ENCODE measurements around the gene LCA5L.

GRCh38 chr21:38920991-38921620 is 115.4 kb downstream of the ETS2 start:
- PRO-cap: no peak
CAGE:
- cytosol, long polyA minus RNA: no peak
- cytosol, long polyA plus RNA: no peak
- long polyA plus RNA: no peak
- nucleus, long polyA minus RNA: no peak
- nucleus, long polyA plus RNA: no peak

GRCh38 chr21:38930674-38931199 is 125.0 kb downstream of the ETS2 start:
- PRO-cap: no peak
CAGE:
- cytosol, long polyA minus RNA: no peak
- cytosol, long polyA plus RNA: no peak
- long polyA plus RNA: no peak
- nucleus, long polyA minus RNA: no peak
- nucleus, long polyA plus RNA: no peak

GRCh38 chr21:38955339-38956037 is 149.8 kb downstream of the ETS2 start:
- PRO-cap: no peak
CAGE:
- cytosol, long polyA minus RNA: no peak
- cytosol, long polyA plus RNA: no peak
- long polyA plus RNA: no peak
- nucleus, long polyA minus RNA: no peak
- nucleus, long polyA plus RNA: no peak

GRCh38 chr21:39004685-39005415 is 178.4 kb downstream of the PSMG1 start:
- PRO-cap: bidirectional peak, plus-strand start at chr21:39005318, minus-strand start at chr21:39005009
CAGE:
- cytosol, long polyA minus RNA: no peak
- cytosol, long polyA plus RNA: no peak
- long polyA plus RNA: no peak
- nucleus, long polyA minus RNA: no peak
- nucleus, long polyA plus RNA: no peak

GRCh38 chr21:39005997-39006577 is 177.2 kb downstream of the PSMG1 start:
- PRO-cap: no peak
CAGE:
- cytosol, long polyA minus RNA: no peak
- cytosol, long polyA plus RNA: no peak
- long polyA plus RNA: no peak
- nucleus, long polyA minus RNA: no peak
- nucleus, long polyA plus RNA: no peak

- PRO-cap: no peak
CAGE:
- cytosol, long polyA minus RNA: no peak
- cytosol, long polyA plus RNA: no peak
- long polyA plus RNA: no peak
- nucleus, long polyA minus RNA: no peak
- nucleus, long polyA plus RNA: no peak
These were observed 152.8 kb downstream of the PSMG1 start for GRCh38 chr21:39030312-39030910.

- PRO-cap: no peak
CAGE:
- cytosol, long polyA minus RNA: no peak
- cytosol, long polyA plus RNA: no peak
- long polyA plus RNA: no peak
- nucleus, long polyA minus RNA: no peak
- nucleus, long polyA plus RNA: no peak
These were observed 5.5 kb upstream of the PSMG1 start for GRCh38 chr21:39188726-39189099.

DNA sequence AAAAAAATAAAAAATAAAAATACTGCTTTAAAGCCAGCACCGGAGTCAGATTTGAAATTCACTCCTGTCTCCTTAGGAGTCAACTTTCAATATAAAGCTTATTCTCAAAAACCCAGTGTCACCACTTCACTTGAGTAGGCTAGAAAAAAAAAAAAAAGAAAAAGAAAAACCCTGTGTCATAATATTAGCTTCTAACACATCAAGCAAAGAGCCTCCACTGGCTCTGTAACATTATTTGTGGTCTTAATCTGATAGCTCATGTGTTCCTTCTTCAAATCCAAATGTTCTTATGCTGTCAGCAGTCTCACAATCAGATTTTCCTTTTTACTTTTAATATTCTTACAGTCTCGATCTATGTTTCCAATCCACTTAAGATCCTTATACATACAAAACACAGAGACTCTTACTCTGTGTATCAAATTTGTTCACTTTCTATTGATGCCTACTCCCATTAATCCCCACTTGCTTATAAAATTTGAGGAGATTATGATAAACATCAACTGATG is 26.1 kb upstream of the PSMG1 start:
- PRO-cap: no peak
CAGE:
- cytosol, long polyA minus RNA: no peak
- cytosol, long polyA plus RNA: no peak
- long polyA plus RNA: no peak
- nucleus, long polyA minus RNA: no peak
- nucleus, long polyA plus RNA: start-site peak on the minus strand centred at position 64 of the sequence, 94 bp wide, 10 and 12 reads in 2 replicates

- PRO-cap: no peak
CAGE:
- cytosol, long polyA minus RNA: no peak
- cytosol, long polyA plus RNA: no peak
- long polyA plus RNA: no peak
- nucleus, long polyA minus RNA: no peak
- nucleus, long polyA plus RNA: no peak
These were observed 33.0 kb upstream of the PSMG1 start for GRCh38 chr21:39216059-39216829.

GRCh38 chr21:39238326-39238858 is 55.1 kb upstream of the PSMG1 start:
- PRO-cap: no peak
CAGE:
- cytosol, long polyA minus RNA: no peak
- cytosol, long polyA plus RNA: no peak
- long polyA plus RNA: no peak
- nucleus, long polyA minus RNA: no peak
- nucleus, long polyA plus RNA: no peak

DNA sequence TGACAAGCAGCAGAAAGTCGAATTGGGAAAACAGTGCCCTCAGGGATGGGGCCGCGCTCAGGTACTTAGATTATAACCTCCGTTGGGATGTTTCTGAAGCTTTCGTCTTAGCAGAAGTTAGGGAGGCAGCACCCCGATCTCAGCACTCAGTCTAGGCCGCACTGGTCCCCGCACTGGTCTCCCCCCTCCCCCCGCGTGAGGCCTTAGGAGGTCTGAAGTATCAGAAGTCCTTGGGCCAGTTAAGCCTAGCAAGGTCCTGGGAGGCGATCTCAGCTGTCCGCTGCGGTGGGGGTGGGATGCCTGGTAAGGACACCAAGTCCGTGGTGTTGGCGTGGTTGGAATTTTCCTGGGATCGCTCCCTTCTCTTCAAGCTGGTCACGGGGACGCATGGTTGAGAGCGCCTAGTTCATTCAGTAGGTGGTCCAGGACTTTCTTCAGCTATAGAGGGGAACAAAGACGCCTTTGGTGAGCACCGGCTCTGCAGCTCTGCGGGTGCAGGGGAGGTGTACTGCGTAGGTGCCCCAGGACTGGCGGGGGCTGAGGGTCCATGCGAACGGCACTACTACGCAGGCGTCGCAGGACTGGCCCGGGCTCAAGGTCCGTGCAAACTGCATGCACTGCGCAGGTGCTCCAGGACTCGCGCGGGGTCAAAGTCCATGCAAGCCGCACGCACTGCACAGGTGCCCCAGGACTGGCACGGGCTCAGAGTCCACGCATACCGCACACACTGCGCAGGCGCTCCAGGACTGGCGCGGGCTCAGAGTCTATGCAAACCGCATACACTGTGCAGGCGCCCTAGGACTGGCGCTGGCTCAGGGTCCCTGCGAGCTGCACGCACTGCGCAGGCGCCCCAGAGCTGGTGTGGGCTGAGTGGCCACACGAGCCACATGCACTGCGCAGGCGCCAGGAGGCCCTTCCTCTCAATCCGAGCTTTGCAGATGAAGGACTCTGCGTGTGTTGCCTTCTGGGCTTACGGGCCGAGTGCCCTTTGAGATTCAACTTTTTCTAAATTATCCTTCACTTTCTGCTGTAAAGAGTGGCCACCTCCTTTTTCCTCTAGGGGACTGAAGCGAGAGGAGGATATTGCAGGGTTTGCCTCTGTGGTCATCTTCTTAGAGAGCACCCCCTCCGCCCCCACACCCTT is 5.4 kb downstream of the GET1 start:
- PRO-cap: unidirectional peak, plus-strand start at position 922 of the sequence
CAGE:
- cytosol, long polyA minus RNA: no peak
- cytosol, long polyA plus RNA: no peak
- long polyA plus RNA: no peak
- nucleus, long polyA minus RNA: no peak
- nucleus, long polyA plus RNA: no peak

GRCh38 chr21:39445163-39446447 is at the start of gene LCA5L:
Gene LCA5L (minus strand): TSS chr21:39445778.
- PRO-cap: bidirectional peak, plus-strand start at chr21:39445545, minus-strand start at chr21:39445503; bidirectional peak, plus-strand start at chr21:39445919, minus-strand start at chr21:39445748; unidirectional peak, minus-strand start at chr21:39446070
CAGE:
- cytosol, long polyA minus RNA: no peak
- cytosol, long polyA plus RNA: no peak
- long polyA plus RNA: no peak
- nucleus, long polyA minus RNA: start-site peak on the minus strand at chr21:39445748-39445777, 9 reads; start-site peak on the plus strand at chr21:39445837-39445853, 7 reads
- nucleus, long polyA plus RNA: no peak

DNA sequence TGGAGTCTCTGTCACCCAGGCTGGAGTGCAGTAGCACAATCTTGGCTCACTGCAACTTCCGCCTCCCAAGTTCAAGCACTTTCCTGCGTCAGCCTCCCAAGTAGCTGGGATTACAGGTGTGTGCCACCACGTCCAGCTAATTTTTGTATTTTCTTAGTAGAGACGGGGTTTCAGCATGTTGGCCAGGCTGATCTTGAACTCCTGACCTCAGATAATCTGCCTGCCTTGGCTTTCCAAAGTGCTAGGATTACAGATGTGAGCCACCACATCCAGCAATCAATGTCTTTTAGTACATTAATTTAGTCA is 34.9 kb downstream of the SH3BGR start:
- PRO-cap: no peak
CAGE:
- cytosol, long polyA minus RNA: no peak
- cytosol, long polyA plus RNA: no peak
- long polyA plus RNA: no peak
- nucleus, long polyA minus RNA: no peak
- nucleus, long polyA plus RNA: no peak

GRCh38 chr21:39638561-39639150 is 25.9 kb downstream of the B3GALT5 start:
- PRO-cap: no peak
CAGE:
- cytosol, long polyA minus RNA: no peak
- cytosol, long polyA plus RNA: no peak
- long polyA plus RNA: no peak
- nucleus, long polyA minus RNA: no peak
- nucleus, long polyA plus RNA: no peak

DNA sequence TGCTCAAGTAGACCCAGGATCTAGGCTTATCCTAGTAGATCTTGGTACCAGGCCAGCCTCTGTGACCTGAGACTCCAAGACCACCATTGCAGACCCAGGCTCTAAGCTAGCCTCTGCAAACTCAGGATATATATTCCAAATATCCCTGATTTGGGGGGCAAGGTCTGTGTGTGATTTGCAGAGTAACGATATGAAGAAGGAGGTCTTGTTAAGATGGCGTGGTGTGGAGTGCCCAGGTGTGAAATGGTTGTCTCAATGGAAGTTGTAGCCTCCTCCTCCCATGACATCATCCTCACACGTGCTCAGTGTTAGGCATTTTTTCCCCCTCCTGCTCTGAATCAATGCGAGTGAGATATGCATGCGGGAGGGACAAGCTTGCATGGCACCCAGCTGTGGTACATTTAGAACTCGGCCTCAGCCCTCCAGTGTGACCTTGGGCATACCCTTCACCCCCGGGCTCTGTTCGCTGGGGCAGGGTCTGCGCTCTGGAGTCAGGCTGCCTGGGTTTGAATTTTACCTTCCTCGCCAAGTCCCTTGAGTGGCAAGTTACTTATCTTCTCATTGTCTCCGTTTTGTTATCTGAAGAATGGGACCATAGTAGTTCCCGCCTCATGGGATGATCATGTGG is 55.6 kb downstream of the B3GALT5 start:
- PRO-cap: no peak
CAGE:
- cytosol, long polyA minus RNA: no peak
- cytosol, long polyA plus RNA: no peak
- long polyA plus RNA: no peak
- nucleus, long polyA minus RNA: no peak
- nucleus, long polyA plus RNA: no peak

GRCh38 chr21:41207343-41208163 is 39.6 kb downstream of the BACE2 start:
- PRO-cap: no peak
CAGE:
- cytosol, long polyA minus RNA: no peak
- cytosol, long polyA plus RNA: no peak
- long polyA plus RNA: no peak
- nucleus, long polyA minus RNA: no peak
- nucleus, long polyA plus RNA: no peak

DNA sequence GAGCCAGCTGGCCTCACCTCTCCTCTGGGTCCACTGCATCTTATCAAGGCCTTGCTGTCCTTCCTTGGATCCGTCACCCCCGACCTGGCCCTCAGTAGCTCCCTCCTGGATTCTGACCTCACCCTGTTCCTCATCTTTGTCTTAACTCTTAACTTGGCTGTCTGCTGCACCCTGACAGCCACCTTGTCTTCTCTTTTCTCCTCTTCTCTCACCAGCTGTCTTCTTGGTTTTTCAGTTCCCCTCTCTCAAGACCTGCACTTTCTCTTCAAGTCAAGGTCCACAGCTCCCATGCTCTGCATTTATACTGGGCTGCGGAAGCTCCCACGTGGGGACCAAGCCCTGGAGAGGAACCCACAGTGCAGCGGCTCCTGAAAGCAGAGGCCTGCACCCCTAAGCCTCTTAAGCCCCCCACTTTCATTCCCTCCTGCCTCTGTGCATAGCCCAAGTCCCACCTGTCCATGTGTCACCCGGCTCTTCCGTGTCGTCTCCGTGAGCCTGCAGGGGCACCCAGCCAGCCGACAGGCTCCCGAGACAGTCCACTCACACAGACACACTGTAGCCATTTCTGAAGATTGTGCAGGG is 6.0 kb downstream of the MX2 start:
- PRO-cap: no peak
CAGE:
- cytosol, long polyA minus RNA: no peak
- cytosol, long polyA plus RNA: no peak
- long polyA plus RNA: no peak
- nucleus, long polyA minus RNA: no peak
- nucleus, long polyA plus RNA: no peak

GRCh38 chr21:41370370-41370820 is 8.6 kb downstream of the MX2 start:
- PRO-cap: no peak
CAGE:
- cytosol, long polyA minus RNA: no peak
- cytosol, long polyA plus RNA: no peak
- long polyA plus RNA: no peak
- nucleus, long polyA minus RNA: no peak
- nucleus, long polyA plus RNA: no peak

DNA sequence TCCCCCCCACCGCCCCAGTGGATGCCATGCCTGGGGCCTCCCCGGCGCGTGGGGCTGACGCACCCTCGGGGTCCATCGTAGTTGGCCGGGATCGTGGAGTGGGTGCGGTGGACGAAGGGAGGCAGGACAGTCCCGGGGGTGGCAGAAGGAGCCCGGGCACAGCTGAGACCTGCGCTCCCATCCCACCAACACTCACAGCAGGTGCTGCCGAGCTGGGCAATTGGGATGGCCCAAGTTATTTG is 726 bp downstream of the MX1 start:
- PRO-cap: no peak
CAGE:
- cytosol, long polyA minus RNA: no peak
- cytosol, long polyA plus RNA: no peak
- long polyA plus RNA: no peak
- nucleus, long polyA minus RNA: no peak
- nucleus, long polyA plus RNA: no peak

DNA sequence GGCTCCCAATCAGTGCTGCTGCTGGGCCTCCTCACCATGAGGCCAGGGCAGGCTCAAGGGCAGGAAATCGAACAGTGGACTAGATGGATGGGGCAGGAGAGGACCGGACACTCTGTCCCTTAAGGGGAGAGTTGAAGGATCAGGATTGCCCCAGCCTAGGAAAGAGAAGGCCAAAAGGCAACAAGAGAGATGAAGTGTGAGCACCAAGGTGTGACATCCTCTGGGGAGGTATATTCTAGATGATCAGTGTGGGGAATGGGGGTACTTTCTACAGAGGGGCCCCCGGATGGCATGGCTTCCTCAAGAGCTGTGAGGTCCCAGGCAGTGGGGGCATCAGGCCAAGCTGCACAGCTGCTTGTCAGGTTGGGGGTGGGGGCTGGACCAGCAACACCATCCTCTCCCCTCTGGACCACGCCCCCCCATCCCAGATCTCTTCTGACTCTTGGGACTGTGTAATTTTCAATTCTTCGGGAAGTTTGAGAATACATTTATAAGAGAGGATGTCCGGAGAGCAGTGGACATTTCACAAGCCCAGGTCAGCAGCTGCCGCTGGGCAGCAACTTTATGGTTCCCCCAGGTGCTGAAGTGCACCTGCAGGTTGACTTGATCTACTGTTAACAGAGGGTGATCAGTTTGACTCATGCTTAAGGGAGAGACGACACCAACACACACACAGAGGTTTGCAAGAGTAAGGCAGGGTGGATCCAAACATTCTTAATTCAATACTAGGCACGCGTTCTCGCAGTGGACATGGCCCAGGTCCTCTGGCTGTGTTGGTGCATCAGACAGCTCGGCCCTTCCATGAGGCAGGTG is 34.1 kb downstream of the MX1 start:
- PRO-cap: no peak
CAGE:
- cytosol, long polyA minus RNA: no peak
- cytosol, long polyA plus RNA: no peak
- long polyA plus RNA: no peak
- nucleus, long polyA minus RNA: no peak
- nucleus, long polyA plus RNA: no peak